Spinal cord (tissue), 3 donors: ENCODE measurements around the genes OR6C75, CDK2 and NABP2.

GRCh38 chr12:54391001-54391970, 6.8 kb upstream of the ZNF385A start:
- PRO-cap, result no peak
- RAMPAGE, long total RNA, result no peak

DNA sequence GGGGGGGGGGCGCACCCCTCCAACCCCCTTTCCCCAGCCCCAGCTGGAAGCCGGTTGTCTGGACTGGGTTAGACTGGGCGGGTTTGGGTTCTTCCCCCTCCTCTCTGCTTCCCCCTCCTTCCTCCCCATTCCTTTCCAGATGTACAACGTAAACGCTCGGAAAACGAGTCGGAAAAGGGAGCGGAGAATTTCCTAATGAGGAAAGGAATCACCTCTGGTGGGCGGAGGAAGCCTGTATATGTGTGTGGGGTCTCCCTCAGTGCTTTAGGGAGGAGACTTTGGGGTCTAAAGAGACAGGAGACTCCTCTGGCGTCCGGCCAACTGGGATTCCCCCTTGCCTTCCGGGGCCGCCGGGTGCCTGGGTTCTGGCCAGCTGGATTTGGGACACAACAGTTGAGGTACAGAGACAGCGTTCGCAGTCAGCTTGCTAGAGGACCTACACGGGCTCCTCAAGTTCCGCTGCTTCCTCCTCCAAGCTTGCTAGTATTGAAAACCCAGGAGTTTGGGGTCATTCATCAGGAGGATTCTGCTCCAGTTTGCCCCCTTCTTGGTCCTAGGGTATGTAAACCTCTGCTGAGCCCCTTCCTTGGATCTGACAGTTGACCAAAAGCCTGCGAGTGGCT, 441 bp upstream of the ITGA5 start:
- PRO-cap, result no peak
- RAMPAGE, long total RNA, result no peak

DNA sequence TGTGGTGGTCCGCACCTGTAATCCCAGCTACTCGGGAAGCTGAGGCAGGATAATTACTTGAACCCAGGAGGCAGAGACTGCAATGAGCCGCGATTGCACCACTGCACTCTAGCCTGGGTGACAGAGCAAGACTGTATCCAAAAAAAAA, 1.1 kb upstream of the ITGA5 start:
- PRO-cap, result no peak
- RAMPAGE, long total RNA, result no peak

GRCh38 chr12:54579551-54580255, 8.8 kb downstream of the PPP1R1A start:
- PRO-cap, result no peak
- RAMPAGE, long total RNA, result no peak

- PRO-cap, result no peak
- RAMPAGE, long total RNA, result no peak
These were observed 17.9 kb upstream of the DCD start for GRCh38 chr12:54666133-54666414.

- PRO-cap, result no peak
- RAMPAGE, long total RNA, result no peak
These were observed at the start of gene OR6C75 for GRCh38 chr12:55362650-55363241. Gene OR6C75 (plus strand): TSS chr12:55362975.

- PRO-cap, result no peak
- RAMPAGE, long total RNA, result no peak
These were observed 12.9 kb downstream of the ITGA7 start for GRCh38 chr12:55694744-55695313.

DNA sequence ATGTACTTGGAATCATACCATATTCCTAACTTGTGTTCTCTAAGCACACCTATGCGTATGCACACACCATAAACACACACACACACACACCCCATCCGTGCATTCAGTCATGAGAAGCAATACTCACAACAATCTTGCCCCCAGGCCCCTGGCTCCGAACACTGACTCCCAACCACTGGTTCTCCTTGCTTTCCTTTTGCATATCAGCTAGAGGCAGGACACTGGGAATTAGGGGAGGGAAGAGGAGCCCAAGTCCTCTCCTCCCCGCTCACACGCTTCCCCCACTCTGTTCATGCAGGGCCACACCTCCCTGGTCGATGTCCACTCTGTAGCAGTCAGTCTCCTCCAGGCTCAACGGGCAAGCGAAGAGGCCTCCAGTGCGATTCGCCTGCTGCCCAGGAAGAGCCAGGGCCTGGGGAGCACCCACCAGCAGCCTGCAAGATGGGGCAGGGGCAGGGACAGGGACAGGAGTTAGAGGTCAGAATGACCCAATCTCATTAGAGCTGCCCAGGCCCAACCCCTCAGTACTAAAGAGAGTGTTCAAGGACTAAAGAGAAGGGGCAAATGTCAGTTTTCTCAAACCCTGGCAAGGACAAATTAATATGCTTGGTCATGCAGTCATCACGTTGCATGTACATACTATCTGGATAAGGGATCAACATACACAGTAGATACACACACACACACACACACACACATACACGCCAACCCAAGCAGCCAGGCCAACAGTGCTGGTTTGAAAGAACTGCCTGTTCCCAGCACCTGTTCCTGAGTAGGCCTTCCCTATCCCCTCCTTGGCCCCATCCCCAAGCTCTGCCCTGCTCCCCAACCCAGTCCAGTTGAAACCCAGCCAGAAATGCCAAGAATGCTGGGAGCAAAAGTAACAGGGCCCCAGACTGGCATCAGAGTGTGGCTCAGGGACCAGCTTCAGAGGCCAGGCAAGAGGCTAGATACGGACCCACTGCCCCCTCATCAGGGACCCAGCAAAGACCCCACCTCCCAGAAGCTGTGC, 4.7 kb downstream of the ITGA7 start:
- PRO-cap, result no peak
- RAMPAGE, long total RNA, result no peak

- PRO-cap, result no peak
- RAMPAGE, long total RNA, result no peak
These were observed 1.9 kb upstream of the ITGA7 start for GRCh38 chr12:55709396-55710128.

- PRO-cap, result no peak
- RAMPAGE, long total RNA, result no peak
These were observed 3.1 kb upstream of the MMP19 start for GRCh38 chr12:55845832-55846233.

DNA sequence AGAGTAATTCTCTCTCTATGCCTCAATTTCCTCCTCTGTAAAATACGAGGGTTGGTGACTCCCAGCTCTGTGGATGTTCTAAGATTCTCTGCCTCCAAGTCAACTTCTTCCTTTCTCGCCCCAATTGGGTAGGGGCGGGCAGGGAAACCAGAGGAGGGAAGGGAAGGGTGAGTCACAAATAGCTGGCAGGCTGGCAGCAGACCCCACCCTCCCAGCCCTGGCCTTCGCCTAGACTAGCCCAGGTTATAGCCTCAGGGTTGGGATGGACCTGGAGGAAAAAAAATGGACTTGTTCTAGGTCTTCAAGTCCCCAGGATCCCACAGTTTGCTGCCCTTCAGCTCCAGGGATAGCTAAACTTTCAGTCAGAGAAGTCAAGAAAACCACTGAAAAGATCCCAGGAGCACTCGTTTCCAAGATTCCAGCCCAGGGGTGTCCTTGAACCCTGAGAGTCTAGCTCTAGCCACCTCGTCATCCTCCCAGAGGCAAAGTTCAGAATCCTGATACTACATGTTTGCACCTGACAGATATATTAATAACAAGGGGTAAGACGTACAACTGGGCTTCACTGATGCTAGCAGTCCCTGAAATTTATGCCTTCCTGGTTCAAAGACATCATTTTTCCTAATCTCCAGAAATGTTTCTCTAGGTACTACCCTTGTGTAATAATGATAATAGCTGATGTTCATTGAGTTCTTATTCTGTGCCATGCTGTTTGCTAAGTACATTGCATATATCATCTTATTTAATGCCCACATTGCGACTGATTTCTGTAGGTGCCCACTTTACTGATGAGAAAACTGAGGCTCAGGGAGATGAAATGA, 2.5 kb downstream of the DGKA start:
- PRO-cap, result no peak
- RAMPAGE, long total RNA, result no peak

DNA sequence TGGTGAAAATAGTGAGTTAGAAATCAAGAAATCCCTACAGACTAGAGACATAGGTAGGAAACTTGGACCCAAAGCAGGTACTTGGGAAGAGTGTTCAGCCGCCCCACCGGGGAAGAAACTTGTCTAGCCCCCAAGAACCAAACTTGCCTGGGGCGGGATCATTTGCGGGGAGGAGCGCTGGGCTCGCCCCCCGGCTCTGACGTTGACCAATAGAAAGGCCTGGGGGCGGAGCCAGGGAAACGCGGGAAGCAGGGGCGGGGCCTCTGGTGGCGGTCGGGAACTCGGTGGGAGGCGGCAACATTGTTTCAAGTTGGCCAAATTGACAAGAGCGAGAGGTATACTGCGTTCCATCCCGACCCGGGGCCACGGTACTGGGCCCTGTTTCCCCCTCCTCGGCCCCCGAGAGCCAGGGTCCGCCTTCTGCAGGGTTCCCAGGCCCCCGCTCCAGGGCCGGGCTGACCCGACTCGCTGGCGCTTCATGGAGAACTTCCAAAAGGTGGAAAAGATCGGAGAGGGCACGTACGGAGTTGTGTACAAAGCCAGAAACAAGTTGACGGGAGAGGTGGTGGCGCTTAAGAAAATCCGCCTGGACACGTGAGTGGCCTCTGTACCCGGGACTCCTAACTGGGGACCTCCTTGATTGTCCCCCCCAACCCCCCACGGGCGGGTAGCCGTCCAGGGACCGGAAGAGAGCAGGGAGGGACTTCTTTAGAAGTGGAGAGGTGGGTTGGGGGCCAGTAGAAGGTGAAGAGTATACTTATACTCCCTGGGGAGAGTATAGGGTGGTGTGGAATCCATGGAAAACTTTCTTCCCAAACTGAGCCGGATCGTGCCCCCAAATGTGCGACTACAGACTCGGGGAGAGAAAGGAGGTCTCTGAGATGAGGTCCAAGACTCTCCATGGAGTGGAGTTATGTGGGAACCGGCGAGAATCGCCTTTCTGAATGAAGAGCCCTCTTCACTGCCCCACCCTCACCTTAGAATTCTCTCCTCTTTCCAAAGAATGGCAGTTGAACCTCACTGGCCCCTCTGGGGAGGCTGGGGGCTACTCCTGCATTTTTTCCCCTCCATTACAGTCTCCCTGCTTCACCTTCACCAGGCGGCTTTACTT, at the start of gene CDK2:
TSS of gene CDK2 (plus strand) at position 300 of the 1,111 bp plus-strand sequence.
- PRO-cap, result no peak
- RAMPAGE, long total RNA, result start-site peak on the plus strand centred at position 278 of the sequence, 72 bp wide, 357 and 208 reads in 2 replicates

DNA sequence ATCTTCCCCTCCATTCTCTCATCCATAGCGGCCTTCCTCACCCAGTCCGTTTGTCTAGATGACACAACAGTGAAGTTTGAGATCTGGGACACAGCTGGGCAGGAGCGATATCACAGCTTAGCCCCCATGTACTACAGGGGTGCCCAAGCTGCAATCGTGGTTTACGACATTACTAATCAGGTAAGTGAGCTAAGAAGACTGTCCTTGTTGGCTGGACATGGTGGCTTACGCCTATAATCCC, 7.2 kb upstream of the SUOX start:
- PRO-cap, result no peak
- RAMPAGE, long total RNA, result no peak

- PRO-cap, result no peak
- RAMPAGE, long total RNA, result no peak
These were observed 6.4 kb upstream of the SUOX start for GRCh38 chr12:55990457-55991292.

GRCh38 chr12:56042777-56043204, 1.1 kb downstream of the RPS26 start:
- PRO-cap, result no peak
- RAMPAGE, long total RNA, result no peak

- PRO-cap, result no peak
- RAMPAGE, long total RNA, result no peak
These were observed 925 bp upstream of the ERBB3 start for GRCh38 chr12:56078791-56079689.

- PRO-cap, result no peak
- RAMPAGE, long total RNA, result no peak
These were observed 626 bp downstream of the MYL6 start for GRCh38 chr12:56158535-56159434.

GRCh38 chr12:56163255-56163909, 5.2 kb downstream of the MYL6 start:
- PRO-cap, result no peak
- RAMPAGE, long total RNA, result no peak

GRCh38 chr12:56223946-56224791, at the start of gene NABP2:
Gene NABP2 (plus strand): TSS chr12:56224342.
- PRO-cap, result no peak
- RAMPAGE, long total RNA, result start-site peak on the plus strand at chr12:56224342-56224425, 58 and 159 reads in 2 replicates

GRCh38 chr12:56243879-56244367, 14.1 kb downstream of the SLC39A5 start:
- PRO-cap, result no peak
- RAMPAGE, long total RNA, result no peak